ENCODE data around the genes TUT1, UQCC3 and LRRN4CL.

- PRO-cap = no peak
Measured at GRCh38 chr11:61972412-61973301, 5.2 kb upstream of the FTH1 start.

GRCh38 chr11:61975994-61976476, 8.6 kb upstream of the FTH1 start:
- PRO-cap = no peak

DNA sequence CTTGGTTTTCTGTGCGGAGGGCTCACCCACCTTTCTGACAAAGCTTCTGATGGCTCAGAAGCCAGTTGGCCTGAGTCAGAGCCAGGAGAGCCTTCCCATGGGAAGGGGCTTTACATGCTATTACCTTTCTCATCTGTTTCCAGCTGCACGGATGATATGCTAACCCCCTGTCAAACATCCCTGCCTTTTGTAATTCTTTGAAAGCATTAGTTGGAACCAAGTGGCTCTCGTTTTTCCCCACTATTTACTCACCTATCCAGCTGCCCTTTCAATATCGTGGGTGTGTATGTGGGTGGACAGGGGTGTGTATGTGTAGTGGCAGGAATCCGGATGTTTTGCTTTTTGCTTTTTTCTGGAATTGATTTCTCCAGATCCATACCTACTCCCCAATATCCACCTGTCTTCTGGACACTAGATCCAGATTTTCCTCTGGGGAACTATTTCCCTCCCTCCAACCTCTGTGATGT, 9.9 kb upstream of the FTH1 start:
- PRO-cap = no peak

- PRO-cap = no peak
Measured at GRCh38 chr11:62046717-62047366, 77.0 kb upstream of the INCENP start.

- PRO-cap = no peak
Measured at GRCh38 chr11:62145460-62145796, 21.6 kb downstream of the INCENP start.

GRCh38 chr11:62370714-62371534, 33.7 kb downstream of the ASRGL1 start:
- PRO-cap = bidirectional peak, plus-strand start at chr11:62371213, minus-strand start at chr11:62371150

- PRO-cap = no peak
Measured at GRCh38 chr11:62397612-62397814, 21.3 kb upstream of the SCGB1A1 start.

- PRO-cap = no peak
Measured at GRCh38 chr11:62484430-62484830, 62.2 kb downstream of the AHNAK start.

GRCh38 chr11:62501920-62502886, 44.4 kb downstream of the AHNAK start:
- PRO-cap = no peak

GRCh38 chr11:62508074-62509039, 38.2 kb downstream of the AHNAK start:
- PRO-cap = unidirectional peak, minus-strand start at chr11:62508377; unidirectional peak, minus-strand start at chr11:62508439; bidirectional peak, plus-strand start at chr11:62508868, minus-strand start at chr11:62508671

DNA sequence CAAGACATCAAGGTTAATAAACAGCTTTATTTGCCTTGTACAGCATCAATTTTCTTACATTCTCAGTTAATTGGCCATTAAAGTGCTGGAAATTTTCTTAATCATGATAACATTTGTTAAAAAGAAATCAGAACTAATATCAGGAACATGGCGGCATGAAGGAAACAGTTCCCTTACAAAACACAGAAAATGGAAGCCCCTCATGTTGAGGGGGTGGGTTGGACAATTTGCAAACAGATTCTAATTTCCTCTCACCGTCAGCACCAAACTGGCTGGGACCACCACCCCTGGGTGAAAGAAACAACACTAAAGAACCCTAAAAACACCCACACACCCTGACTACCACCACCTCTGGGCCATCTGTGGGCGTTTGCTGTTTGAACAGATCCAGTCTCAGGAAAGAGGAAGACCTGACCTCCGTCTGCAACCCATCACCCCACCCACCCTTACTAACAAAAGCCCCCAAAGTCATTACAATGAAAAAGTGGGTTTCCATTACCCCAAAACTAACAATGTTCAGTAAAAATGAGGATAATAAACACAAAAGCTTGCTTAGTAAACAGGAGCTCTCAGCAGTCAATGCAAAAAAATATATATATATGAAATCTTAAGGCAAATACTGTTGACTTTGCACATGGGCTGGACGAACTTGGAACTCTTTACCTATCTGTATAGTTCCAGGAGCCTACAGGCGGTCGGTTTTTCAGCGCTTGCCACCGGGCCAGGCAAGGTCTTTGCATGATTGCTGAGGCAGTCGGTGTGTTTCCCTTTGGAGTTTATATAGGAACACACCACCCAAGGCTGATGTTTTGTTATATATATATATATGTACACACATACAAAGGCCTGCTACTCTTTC, 30.5 kb downstream of the AHNAK start:
- PRO-cap = no peak

GRCh38 chr11:62532490-62533431, 13.8 kb downstream of the AHNAK start:
- PRO-cap = no peak

- PRO-cap = no peak
Measured at GRCh38 chr11:62553765-62554498, 7.3 kb upstream of the AHNAK start.

- PRO-cap = bidirectional peak, plus-strand start at chr11:62556347, minus-strand start at chr11:62556236; bidirectional peak, plus-strand start at chr11:62556669, minus-strand start at chr11:62556589
Measured at GRCh38 chr11:62556141-62557185, 9.9 kb upstream of the AHNAK start.

- PRO-cap = bidirectional peak, plus-strand start at chr11:62591837, minus-strand start at chr11:62591547
Measured at GRCh38 chr11:62591055-62591730, at the start of gene TUT1. Gene TUT1, minus strand, starts transcription at chr11:62591523.

DNA sequence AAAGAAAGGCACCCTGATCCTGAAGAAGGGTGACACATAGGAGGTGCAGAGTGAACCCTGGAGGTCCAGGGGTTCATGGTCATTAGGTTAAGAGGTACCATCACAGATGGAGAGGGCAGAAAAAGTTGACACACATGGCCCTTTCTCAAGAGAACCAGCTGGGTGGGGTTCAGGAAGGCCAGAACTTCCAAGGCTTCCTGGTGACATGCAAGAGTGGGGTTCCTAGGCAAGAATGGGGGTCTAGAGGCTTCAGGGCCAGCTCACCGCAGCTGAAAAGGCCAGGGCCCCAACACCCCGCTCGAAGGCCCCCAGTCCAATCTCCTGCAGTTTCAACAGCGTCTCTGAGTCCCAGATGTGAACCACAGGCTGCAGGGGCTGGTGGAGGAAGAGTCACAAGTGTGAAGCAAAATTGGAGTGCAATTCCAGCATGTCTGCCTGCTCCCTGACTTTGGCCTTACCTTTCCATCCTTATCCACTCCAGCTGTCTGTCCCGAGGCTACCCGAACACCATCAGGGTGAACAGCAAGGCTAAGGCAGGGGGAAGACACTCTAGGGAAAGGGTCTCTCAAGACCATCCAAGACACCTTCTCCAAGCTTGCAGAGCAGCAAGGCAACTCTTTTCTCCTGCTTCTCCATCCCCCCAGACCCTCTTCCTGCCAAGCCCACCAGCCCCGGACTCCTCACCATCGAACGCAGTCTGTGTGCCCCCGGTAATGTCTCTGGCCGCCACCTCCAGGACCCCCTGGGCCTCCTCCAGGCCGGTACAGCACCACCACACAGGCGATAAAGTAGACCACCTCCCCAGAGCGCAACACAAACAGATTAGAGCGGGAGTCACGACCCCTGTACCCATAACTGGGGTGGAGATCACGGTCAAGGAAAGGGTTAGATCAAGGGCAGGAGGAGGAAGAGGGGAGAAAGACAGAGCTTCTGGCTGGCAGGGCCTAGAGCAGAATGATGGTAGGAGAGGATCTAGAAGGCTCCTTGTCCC, 4.0 kb downstream of the EML3 start:
- PRO-cap = no peak

GRCh38 chr11:62671508-62672227, at the start of gene UQCC3:
Gene UQCC3, plus strand, starts transcription at chr11:62671673.
- PRO-cap = bidirectional peak, plus-strand start at chr11:62671673, minus-strand start at chr11:62671600; bidirectional peak, plus-strand start at chr11:62671881, minus-strand start at chr11:62671823

DNA sequence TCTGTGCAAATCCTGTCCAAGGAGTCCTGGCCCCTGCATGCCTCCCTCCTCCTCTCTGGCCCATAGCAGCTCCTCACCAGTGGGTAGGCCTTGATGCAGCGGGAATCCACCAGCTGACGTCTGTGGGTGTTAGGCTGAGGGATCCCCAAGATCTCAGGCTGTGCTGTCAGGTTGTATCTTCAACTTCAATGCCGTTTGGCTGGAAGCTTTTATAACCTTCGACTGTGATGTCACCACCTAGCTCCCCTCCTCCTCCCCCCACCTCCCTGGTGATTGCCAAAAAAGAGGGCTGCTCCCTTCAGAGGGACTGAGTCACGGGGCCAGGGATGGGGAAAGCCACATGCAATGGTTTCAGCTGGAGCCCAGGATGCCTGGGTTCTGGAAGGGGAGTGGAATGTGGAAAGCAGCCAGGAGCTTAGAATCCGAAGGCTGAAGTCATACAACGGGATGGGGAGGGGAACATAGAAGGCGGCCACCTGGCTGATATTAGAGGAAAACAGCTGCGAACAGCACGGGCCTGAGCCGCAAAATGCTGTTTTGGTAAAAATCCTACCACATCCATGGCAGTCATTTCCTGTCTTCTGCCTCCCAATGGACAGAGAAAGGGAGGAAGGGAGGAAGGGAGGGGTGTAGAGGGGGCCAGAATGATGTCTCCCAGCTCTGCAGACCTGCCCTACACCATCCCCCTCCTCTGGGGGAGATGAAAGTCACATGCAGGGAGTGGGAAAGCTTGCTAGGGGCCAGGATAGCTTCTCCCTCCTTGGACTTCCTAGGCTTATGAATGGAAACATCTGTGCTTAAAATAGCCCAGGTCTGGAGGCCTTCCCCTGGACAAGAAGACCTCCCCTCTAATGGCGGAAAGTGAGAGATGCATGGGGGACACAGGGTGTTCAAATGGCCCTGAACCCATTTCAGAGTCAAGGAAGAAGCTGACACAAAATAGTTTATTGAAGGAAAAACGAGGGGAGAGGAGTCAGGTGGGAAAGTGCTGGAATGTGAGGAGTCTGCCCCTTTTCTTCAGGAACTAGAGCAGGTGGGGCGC, at the start of gene LRRN4CL:
Gene LRRN4CL (minus strand): TSS at position 181 of the 1,042 bp plus-strand sequence.
- PRO-cap = bidirectional peak, plus-strand start at position 310 of the sequence, minus-strand start at position 181 of the sequence

DNA sequence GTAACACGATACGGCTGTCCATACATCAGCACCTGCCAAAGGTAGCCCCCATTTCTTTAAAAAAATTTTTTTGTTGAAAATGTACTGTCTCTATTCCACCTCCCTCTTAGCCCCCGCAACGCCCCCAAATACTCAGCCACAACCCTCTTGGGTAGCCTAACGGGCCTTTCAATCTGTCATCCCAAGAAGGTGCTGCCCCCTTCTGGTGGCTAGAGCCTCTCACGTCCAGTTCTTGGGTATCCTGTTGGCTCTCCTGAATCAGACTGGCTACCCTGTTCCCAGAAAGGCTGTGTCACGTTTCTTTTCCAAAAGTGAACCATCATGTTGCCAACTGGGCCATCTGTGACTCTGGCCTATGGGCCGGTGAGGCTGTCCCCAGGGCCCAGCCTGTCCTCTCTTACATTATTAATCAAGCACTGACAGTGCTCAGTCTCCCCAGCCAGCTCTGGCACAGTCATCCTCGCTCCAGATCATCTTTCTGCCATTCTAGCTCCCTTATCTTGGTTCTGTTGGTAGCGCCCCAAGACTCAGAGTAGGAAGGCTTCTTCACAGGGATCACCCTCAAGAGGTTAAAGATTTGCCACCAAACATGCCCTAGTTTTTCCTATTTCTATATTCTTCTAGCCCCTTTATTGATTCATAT, 5.5 kb upstream of the LRRN4CL start:
- PRO-cap = no peak

DNA sequence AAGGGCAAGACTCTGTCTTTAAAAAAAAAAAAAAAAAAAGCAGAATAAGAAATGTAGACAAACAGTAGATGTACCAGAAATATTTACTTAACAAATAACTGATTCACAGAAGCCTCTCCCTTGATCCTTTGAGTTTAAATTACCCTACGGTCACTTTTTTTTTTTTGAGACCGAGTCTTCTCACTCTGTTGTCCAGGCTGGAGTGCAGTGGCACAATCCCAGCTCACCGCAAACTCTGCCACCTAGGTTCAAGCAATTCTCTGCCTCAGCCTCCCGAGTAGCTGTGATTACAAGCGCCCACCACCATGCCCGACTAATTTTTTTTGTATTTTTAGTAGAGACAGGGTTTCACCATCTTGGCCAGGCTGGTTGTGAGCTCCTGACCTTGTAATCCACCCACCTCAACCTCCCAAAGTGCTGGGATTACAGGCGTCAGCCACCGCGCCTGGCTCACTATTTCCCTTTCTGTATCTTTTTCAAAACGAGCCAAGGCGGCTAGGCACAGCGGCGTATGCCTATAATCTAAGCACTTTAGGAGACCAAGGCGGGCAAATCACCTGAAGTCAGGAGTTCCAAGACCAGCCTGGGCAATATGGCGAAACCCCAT, 8.5 kb downstream of the HNRNPUL2 start:
- PRO-cap = no peak